Metastatic Breast Carcinoma in the Brain (tissue), 10 donors: ENCODE results near the gene POLR3A.

GRCh38 chr10:76033099-76034303 lies 602.1 kb downstream of the LRMDA start:
- PRO-cap, 10 experiments = peak in 3 of 10 experiments; most common plus-strand start chr10:76034031 (in 3); most common minus-strand start chr10:76033601 (in 1)

DNA sequence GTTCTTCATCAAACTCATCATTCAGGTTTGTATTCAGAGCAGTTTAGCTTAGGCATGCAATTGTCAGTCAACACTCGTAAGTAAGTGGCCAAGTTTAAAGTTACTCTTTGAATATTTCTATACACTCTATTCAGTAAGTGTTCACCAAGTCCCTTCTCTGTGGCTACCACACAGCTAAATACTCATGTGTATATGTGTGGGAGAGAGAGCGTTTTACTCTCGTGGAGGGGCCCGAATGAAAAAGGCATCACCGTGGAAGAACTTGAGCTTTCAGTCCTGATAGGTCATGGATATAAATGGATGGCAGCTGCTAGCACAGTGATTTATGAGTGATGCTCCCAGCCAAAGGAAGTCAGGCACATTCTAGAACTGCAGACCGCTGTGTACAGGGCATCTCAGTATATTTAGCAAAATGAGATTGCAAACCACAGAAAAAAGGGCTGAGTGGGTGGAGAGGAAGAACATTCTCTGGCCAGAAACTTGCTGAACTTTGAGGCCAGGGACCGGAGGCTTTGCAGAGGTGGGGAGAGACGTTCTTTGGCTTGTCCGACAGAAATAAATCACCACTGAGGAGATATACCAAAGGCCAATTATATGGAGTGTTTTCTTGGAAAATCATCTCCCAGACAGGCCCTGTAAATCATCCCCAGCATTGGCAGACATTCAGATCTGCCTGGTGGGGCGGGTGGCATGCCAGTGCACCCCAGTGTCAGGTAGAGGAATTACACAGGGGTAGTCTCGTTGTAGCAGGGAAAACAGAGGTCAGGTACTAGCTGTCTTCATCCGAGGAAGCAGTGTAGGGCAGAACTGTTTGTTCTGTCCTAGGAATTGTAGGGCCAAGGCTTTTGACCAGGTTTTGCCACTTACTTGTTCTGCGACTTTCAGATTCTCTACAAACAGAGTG lies 655.3 kb downstream of the LRMDA start:
- PRO-cap, 10 experiments = peak in 1 of 10 experiments; most common plus-strand start position 782 of the sequence (in 1)

- PRO-cap, 10 experiments = peak in 4 of 10 experiments; most common plus-strand start chr10:76115515 (in 1); most common minus-strand start chr10:76115440 (in 4)
Observed at GRCh38 chr10:76115344-76115659, 683.9 kb downstream of the LRMDA start.

DNA sequence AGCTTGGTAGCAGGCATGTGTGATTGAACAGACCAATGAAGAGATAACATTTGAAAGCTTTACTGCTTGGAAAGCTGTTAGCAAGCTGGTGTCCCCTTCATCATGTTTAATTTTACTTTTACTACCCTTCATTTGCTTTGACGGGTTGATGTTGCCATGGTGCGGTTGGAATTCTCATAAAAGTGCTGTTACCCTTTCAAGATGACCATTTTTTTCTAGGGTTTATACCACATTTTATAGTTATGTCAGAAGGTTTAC lies 857.6 kb downstream of the KCNMA1 start:
- PRO-cap, 10 experiments = no peak in any of the 10 experiments

DNA sequence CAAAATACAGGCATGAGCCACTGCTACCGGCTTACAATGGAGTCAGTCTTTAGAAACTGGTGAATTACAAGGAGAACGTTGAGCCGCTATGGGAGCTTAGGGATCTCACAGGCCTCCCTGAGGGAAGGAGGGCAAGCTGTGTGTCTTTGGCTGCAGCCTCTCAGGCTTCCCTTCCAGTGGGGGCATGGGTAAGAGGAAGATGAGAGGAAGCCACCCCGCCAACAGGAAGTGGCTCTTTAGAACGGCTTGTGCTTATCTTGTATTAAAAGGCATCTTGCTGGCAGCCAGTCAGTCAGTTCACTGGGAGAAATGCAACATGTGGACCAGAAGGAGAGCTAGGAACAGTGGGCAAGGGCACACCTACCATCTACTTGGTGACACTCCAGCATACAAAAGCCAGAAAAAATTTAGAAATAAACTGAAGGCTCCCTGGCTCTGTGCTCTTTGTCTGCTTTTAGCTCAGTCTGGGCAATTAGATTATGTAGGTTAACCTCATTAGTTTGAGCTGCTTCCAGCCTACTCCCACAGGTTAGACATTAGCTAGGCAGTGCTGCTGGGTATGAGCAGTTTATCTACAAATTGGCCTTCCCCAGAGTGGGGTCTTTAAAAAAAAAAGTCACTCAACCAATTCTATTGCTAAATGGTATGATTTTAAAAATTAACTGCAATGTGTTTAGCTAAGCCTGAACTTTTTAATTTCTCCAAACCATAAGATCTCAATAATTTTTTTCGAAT lies 595.9 kb downstream of the KCNMA1 start:
- PRO-cap, 10 experiments = no peak in any of the 10 experiments

DNA sequence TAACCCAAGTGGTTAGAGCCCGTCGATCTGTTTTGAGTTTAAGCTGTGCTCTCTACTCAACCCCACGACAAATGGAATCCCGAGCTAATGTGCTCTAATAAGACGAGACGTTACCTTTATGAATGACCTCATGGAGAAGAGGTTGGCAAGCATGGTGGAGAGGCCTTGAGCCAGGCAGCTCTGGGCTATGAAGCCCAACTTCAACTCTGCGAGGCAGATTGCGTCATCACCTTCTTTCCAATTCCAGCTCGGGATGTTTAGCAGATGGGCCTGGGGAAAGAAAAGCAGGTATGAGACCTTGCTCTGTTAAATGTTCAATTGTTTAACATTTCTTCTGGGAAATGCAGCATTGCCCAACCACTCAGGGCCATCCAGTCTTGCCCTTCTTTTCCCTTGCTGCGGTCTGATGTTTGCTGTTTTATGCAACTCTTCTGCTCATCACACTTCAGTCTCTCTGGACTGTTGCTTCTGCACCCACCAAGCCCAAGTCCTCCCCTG lies 564.6 kb downstream of the KCNMA1 start:
- PRO-cap, 10 experiments = peak in 1 of 10 experiments; most common minus-strand start position 73 of the sequence (in 1)

GRCh38 chr10:77305641-77305958 lies 332.0 kb downstream of the KCNMA1 start:
- PRO-cap, 10 experiments = peak in 1 of 10 experiments; most common minus-strand start chr10:77305728 (in 1)

DNA sequence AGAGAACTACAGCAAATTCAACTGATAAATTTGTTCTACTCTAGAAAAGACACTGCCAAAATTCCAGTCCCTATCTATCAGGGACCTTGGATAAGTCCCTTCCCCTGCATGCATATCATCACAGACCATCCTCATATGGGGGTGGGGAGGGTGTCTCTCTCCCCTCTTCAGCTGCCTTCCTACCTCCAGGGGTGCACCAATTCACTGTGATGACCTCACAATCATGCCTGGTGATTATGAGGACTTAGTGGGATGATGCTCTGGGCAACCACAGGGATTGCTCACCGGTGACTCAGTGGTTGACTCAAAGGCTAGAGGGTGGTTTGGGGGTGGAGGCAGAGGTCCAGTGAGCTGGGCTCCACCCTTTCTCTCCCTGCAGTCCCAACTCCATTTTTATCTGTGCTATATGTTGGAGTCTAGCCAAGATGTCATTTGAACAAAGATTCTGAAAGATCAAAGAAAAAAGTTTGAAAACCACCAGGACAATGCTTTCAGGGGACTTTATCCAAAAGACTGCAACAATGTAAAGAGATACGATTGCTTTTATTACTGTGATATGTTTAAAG lies 286.9 kb downstream of the KCNMA1 start:
- PRO-cap, 10 experiments = no peak in any of the 10 experiments

GRCh38 chr10:77526321-77527671 lies 110.8 kb downstream of the KCNMA1 start:
- PRO-cap, 10 experiments = no peak in any of the 10 experiments

DNA sequence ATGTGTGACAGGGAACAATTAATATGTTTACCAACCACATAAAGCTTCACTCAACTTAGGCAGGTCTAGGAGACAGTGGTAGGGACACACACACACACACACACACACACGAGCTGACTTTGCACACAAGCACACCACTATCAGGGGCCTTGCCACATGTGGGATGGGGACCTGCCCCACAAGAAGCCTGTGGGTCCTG lies 70.3 kb downstream of the DLG5 start:
- PRO-cap, 10 experiments = peak in 3 of 10 experiments; most common plus-strand start position 68 of the sequence (in 3)

GRCh38 chr10:77905301-77905935 lies 21.1 kb downstream of the DLG5 start:
- PRO-cap, 10 experiments = no peak in any of the 10 experiments

DNA sequence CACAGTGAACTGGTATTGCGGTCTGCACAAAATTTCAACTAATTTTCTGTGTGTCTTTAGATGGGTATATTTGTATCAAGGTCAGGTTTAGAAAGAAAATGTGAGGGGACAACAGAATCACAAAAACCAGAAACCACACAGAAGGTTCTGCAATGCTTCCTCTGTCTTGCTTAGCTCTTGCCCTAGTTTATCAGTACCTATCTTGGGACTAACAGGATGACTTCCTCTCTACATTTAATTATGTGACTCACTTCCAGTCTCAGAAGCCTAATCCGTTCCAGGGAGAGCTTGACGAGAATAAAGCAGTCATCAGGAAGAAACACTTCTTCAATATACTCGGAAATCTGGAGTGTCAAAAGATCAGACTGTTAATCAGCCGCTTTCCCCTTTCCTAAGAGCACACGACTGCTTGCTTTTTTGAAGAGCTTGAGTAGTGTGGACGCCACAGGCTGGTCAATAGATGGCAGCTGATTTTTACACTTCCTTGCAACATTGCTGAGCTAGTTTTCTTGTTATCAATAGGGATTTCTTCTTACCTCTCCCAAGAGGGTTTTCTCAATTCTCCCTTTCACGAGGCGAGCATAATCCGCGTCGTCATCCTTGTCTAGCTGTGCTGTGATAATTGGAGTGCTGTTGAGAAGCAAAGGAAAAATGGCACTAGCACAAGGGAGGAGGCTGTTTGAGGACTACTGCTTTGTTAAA lies 45.5 kb downstream of the POLR3A start:
- PRO-cap, 10 experiments = no peak in any of the 10 experiments

- PRO-cap, 10 experiments = peak in 10 of 10 experiments; most common plus-strand start chr10:78029643 (in 8); most common minus-strand start chr10:78029513 (in 8)
Observed at GRCh38 chr10:78029332-78030285, at the start of gene POLR3A. TSS of gene POLR3A (minus strand) at chr10:78029515.

DNA sequence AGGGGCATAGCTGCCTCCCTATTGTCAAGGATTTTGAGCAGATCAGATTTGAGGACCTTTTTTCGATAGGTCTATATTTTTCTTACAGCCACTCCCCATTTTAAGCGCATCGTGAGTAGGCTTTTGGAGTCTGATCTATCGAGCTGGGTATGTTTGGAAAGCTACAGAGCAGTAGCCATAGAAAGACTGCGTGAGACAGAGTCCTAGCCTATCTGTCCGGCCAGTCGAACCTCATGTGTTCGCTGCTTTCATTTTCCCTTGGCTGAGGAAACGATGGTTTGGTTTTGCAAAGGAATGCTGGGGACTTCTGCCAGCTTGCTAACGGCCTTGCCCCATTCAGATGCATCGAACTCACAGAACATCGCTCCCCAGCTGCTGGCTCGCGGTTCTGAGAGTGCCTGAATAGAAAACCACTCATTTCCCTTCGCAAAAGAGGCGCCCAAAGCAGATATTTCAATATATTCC lies 214.9 kb downstream of the RPS24 start:
- PRO-cap, 10 experiments = no peak in any of the 10 experiments

- PRO-cap, 10 experiments = peak in 1 of 10 experiments; most common plus-strand start chr10:78689530 (in 1); most common minus-strand start chr10:78689429 (in 1)
Observed at GRCh38 chr10:78689207-78689665, 379.5 kb upstream of the ZMIZ1 start.

DNA sequence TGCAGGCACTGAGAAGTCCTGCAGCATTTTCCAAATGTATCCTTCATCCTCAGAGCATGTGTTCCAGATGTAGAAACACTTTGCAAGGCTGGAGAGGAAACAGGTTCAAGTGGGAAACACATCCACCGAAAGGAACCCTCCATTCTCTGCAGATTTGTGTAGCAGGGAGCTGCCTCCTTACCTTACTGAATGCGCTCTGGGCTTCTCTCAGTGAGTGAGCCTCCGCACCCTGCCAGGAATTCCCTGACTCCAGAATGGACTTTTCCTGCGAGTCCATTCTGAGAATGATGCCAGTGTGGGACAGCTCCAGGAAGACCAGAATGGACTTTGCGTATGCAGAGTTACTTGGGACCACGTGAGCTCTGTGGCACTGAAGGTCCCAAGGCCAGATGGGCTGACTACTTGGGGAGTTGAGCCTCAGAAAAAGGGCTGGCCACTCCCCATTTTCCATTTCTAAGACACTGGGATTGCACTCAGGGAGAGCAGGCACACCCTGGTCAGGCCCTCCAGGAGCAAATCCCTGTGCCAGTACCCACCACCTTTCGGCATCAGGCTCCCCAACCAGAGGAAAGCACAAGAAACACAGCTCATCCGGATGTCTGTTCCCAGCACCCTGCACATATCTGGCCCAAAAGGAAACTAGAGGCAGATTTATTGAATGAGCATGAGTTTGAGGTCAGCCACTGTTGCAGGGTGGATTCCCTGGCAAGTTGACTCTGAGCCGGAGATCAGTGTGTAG lies 324.7 kb upstream of the ZMIZ1 start:
- PRO-cap, 10 experiments = no peak in any of the 10 experiments

DNA sequence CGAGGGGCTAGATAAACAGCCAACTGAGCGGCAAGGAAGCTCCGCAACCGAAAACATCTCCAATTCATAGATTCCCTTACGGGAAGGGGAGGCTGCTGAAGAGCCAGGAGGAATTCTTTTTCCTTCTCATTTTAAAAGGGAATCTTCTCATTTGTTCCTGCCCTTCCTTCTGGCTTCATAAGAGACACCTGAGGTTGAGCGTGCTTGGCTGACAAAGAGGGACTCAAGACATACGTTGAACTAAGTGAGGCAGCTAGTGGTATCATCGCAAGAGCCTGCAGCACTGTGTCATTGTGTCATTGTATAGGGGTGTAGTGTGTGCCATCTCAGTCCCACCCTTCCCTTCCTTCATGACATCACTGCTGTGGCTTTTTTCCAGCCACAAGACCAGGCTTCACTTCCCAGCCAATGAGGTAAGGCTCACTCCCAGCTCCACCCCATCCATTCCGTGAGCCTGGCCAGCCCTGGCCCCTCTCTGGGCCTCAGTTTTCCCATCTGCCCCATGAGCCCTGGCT lies 134.4 kb upstream of the ZMIZ1 start:
- PRO-cap, 10 experiments = no peak in any of the 10 experiments

GRCh38 chr10:78962585-78962872 lies 106.2 kb upstream of the ZMIZ1 start:
- PRO-cap, 10 experiments = peak in 3 of 10 experiments; most common plus-strand start chr10:78962645 (in 3)

DNA sequence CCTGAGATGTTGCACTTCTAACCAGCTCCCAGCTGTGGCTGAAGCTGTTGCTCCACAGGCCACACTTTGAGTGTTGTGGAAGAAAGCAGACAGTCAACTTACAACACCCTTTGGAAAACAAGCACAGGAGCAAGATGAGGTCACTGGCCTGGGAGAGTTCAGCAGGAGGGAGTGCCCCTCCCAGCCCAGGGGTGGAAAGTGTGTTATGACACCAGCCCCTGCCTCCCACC lies 48.9 kb upstream of the ZMIZ1 start:
- PRO-cap, 10 experiments = no peak in any of the 10 experiments

GRCh38 chr10:79069834-79070694 lies 1.3 kb downstream of the ZMIZ1 start:
- PRO-cap, 10 experiments = peak in 8 of 10 experiments; most common plus-strand start chr10:79070068 (in 4); most common minus-strand start chr10:79070435 (in 4)